Pulmonary lymph node (tissue), 1 donor: ENCODE measurements around a stretch of chr7.

GRCh38 chr7:36126767-36127068, 26.3 kb upstream of the EEPD1 start:
- PRO-cap = no peak

- PRO-cap = no peak
Measured at GRCh38 chr7:36175794-36176399, 22.8 kb downstream of the EEPD1 start.

DNA sequence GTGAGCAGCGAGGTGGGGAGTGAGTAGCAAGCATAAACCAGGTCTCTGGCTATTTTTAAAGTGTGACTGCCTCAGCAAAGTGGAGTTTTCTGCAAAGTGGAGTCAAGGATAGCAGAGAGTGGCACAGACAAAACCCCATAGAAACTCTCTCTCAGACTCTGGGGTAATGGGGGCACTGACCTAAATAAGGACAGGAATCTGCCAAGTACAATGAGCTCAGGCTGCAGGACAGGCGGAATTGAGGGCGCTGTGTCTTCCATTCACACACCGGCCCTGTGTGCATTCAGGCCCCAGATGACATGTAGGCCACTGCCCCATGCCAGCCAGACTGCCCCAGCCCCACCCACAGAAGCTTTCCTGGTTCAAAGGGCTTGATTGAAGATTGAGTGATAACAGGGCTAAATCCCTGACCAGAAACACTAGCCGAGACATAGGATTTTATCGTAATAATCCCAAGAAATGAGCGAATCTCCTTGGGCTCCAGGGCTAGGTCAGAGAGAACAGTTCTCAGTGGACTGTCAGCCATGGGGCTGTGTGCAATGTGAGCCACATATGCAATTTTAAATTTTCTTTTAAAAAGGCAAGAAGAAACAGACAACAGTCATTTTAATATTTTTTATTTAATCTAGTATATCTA, 52.8 kb downstream of the EEPD1 start:
- PRO-cap = no peak

- PRO-cap = no peak
Measured at GRCh38 chr7:36258410-36258895, 105.4 kb downstream of the EEPD1 start.

GRCh38 chr7:36443674-36443905, 53.9 kb downstream of the ANLN start:
- PRO-cap = no peak

GRCh38 chr7:36504794-36505214, 115.1 kb downstream of the ANLN start:
- PRO-cap = no peak

DNA sequence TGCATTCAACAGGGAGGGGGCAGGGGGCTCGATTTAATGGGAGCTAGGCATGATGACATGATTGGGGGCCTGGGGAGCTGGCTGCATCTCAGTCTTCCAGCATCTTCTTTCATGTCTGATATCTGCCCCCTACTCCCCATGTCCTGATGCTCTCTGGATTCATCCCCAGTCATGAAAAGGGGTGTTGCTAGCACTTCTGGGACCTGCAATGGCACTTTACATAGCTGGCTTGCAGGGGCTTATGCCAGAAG, 95.0 kb downstream of the AOAH start:
- PRO-cap = no peak

GRCh38 chr7:36661199-36661933, 62.9 kb downstream of the AOAH start:
- PRO-cap = no peak

GRCh38 chr7:36736629-36737282, 12.5 kb upstream of the AOAH start:
- PRO-cap = unidirectional peak, plus-strand start at chr7:36737049

DNA sequence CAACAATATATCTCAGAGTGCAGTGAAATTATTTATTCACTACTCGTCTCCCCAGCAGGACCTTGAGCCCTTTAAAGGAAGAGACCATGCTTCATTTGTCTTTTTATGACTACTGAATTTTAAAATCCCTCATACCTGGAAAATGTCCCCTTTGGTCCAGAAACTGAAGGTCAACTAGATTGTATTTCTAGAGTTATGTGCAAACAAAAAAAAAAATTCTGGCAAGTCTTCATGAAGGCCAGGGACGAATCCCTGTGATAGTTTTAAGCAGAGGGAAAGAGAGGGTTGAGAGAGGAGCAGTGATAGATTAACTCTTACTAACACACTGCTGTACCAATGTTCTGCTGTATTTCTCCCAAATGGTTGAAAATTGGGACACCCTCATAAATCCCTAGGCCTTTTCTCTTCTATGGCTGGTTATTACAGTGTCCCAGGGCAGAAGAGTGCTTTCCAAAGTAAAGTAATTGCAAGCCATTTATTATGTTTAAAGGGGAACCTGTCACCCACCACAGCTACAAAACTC, 182.7 kb upstream of the AOAH start:
- PRO-cap = no peak

- PRO-cap = no peak
Measured at GRCh38 chr7:36943294-36944010, 219.2 kb upstream of the AOAH start.

DNA sequence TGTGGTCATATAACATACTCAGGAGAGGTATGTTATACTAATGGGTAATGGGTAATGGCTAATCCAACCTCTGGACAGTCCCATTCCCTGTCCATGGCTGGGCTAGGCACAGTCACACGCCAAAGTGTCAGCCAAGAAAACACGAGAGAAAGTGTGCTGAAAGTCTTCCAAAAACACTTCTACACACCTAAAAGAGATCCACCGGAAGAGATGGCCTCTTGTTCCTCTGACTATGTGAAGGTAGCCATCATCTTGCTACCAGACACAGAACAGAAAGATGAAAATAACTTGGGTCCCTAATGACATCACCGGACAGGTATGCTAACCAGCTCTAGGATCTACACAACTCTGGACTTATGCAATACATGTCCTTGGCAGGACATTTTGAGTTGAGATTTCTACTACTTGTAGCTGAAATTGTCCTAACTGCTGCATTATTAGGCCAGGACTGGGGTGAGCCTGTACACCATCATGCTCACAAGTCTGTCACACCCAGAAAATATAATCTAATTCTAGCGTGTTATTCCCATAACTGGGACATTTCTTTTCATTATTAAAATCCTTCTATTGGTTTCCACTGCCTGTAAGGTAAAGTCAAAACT, 358.7 kb downstream of the ELMO1 start:
- PRO-cap = no peak

- PRO-cap = no peak
Measured at GRCh38 chr7:37201485-37202057, 247.1 kb downstream of the ELMO1 start.

DNA sequence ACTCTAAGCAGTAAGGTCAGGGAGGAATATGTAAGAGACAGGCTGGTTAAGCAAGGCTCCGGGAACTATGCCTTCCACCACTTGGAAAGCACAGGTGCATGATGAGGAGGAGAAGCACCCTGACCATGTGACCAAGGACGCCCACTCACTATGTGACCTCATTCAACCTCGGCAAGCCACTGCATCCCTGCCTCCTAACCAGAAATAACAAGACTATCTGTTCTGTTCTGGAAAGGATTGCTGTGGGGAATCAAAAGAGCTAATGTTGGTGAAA, 218.4 kb downstream of the ELMO1 start:
- PRO-cap = no peak

GRCh38 chr7:37340930-37341316, 107.7 kb downstream of the ELMO1 start:
- PRO-cap = no peak

GRCh38 chr7:37353465-37354343, 95.0 kb downstream of the ELMO1 start:
- PRO-cap = bidirectional peak, plus-strand start at chr7:37353774, minus-strand start at chr7:37353646

DNA sequence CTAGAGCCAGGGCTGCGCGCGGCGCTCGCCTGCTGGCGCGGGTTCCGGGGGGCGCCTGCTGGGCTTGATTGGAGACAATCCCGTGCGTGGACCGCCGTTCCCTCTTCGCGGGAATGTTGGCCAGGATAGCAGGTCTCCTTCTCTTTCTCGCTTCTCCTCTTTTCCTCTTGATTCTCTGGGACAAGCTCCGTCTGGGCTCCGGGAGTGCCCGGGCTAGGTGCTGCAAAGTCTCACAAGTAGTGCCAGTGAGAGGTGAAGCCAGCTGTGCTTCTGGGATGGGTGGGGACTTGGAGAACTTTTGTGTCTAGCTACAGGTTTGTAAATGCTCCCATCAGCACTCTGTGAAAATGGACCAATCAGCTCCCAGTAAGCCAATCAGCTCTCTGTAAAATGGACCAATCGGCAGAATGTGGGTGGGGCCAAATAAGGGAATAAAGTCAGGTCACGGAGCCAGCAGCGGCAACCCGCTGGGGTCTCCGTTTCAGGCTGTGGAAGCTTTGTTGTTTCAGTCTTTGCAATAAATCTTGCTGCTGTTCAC, 43.5 kb upstream of the ELMO1 start:
- PRO-cap = no peak

- PRO-cap = no peak
Measured at GRCh38 chr7:37617287-37618405, 65.9 kb upstream of the GPR141 start.

DNA sequence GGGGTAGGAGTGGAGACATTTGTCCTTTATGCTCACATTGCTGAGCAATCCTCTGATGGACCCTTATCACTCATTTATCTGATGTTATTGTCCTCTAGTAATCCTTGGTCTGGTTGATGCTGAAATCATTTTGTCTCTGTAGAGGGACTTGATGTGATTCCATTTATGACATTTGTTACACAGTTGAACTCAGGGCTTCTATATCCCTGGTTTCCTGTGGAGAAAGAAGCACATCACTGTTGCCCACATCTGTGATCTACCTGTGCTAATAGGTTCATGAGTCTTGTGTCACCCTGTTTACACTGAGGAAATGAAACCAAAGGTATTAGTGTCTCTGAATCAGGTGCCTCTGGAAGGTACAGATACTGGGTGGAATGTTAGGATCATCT, 54.3 kb downstream of the STARD3NL start:
- PRO-cap = no peak

DNA sequence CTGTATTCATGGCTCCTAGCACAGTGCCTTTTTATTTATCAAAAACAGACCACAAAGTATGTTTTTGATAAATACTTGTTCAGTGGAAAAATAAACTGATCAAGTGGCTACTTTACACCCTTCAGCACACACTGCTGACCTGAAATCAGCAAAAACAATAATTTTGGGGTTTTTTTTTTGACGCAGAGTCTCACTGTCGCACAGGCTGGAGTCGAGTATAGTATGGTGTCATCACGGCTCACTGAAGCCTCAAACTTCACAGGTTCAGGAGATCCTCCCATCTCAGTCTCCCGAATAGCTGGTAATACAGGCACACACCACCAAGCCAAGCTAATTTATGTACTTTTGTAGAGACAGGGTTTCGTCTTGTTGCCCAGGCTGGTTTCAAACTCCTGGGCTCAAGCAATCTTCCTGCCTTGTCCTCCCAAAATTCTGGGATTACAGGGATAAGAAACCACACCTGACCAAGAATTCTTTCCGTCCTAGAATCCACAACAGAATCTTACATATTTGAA, 64.8 kb downstream of the STARD3NL start:
- PRO-cap = unidirectional peak, plus-strand start at position 285 of the sequence